Left lobe of liver (tissue), 1 donor: ENCODE measurements around a stretch of chr2.

DNA sequence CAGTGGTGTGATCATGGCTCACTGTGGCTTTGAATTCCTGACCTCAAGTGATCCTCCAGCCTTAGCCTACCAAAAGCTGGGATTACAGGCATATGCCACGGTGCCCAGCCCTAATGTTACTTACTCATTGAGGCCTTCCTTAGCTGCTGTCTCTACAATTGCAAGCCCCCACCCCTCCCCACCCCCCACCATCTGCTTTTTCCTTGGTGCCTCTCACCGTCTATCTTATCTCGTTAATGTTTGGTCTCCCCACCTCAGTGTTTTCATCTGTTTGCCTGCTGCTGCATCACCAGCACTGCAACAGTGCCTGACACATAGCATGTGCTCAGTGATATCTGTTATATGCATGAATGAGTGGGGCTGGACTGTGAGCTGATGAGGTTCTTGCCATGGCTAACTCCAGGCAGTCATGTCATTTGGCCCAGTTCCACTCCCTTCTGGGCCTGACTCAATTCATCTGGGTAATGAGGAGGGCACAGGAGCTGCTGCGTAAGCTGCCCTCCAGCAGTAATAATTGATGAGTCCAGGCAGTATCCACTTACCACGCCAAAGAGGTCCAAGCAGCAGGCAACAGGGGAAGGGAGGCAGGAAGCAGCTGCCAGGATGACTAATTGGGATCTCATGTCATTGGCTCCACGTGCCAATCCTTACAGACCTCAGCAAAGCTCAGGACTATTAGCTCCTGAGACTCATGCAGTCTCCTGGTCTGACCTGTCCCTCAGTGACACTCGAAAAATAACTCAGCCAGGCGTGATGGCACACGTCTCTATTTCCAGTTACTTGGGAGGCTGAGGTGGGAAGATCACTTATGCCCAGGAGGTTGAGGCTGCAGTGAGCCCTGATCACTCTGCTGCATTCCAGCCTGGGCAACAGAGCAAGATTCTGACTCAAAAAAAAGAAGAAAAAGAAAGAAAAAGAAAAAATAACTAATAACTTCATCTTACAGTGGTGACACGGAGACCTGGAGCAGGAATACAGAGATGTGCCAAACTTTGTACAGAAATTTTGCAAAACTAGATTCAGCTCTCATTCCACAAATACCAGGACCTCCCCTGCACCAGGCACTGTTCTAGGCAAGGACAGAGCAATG lies 34.1 kb upstream of the MAT2A start:
- PRO-cap: no peak

- PRO-cap: no peak
Observed at GRCh38 chr2:85540212-85540869, 1.4 kb downstream of the MAT2A start.

DNA sequence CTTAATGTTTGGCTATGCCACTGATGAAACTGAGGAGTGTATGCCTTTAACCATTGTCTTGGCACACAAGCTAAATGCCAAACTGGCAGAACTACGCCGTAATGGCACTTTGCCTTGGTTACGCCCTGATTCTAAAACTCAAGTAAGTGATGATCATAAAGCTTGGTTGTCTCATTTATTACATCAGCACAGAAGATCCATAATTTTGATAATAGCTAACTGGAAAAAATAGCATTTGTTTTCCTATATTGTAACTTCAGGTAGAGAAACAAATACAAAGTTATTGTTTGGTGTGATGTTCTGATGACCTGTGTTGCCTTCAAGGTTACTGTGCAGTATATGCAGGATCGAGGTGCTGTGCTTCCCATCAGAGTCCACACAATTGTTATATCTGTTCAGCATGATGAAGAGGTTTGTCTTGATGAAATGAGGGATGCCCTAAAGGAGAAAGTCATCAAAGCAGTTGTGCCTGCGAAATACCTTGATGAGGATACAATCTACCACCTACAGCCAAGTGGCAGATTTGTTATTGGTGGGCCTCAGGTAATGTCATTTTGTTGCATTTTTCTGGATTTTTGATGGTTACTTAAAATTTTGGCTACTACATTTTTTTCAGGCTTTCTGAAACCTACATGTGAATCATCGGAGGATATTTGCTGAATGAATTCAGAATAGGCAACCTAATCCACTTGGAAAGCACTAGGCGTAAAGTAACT lies 3.0 kb downstream of the MAT2A start:
- PRO-cap: no peak

DNA sequence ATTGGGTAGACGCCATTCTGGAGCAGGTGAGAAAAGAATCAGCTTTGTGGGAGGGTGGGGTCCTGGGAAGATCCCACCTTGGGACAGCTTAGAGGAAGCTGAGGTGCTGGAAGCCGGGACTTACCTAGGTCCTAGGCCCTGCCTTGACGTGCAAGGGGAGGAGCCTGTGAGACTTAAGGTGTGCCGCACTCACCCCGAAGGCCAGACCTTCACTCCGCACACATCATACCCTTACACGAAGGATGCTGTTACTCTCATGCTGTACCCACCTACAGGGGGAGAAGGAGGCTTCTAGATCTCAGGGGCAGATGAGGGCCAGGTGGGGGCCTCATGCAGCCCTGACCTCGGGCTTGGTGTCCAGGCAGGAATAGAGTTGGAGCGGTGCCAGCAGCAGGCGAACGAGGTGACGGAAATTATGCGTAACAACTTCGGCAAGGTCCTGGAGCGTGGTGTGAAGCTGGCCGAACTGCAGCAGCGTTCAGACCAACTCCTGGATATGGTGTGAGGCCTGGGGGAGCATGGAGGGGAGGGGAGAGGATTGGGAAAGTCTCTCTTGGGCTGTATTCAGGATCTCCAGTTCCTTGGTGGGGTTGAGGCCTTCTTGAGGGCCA lies 4.1 kb upstream of the RNF181 start:
- PRO-cap: no peak

DNA sequence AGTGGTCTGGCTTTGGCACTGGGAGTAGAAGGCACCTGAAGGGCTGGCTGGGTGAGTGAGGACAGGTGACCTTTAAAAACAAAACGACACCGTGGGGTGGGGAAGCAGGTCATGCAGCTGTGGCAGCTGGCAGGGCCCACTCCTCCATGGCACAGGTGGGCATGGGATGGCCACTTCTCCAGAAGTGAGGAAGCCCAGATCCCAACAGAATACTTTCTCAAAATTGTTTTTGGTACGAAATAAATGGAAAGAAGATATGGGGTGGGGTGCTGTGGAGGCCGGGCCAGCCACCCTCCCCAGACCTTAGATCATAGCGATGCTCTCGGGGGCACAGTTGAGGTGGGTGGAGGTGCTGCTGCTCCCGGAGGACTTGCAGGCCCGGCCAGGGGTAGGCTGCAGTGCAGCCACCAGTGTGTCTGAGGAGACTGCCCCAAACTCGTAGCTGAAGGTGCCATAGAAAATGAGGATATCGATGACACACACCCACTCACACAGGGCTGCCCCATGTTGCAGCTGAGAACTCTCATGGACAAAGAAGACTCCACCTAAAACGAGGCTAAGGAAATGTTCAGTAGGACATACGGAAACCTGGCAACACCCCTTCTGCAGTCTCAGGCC lies 3.3 kb downstream of the RNF181 start:
- PRO-cap: no peak

DNA sequence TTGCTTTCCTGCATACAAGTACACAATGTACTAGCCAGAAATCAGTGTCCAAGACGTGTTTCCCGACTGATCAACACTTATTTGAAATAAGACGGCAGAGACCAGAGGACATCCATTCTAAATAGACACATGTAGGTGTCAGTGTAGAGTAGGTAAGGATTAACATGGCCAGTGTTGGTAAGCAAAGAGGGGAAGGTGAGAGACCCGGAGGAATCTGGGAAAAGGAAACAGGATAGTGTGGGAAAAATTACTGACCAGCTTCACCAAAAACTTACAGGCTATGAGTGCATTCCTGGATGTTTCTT lies 723 bp upstream of the TMEM150A start:
- PRO-cap: no peak

GRCh38 chr2:85681171-85681951 lies 12.8 kb upstream of the GNLY start:
- PRO-cap: unidirectional peak, minus-strand start at chr2:85681470

DNA sequence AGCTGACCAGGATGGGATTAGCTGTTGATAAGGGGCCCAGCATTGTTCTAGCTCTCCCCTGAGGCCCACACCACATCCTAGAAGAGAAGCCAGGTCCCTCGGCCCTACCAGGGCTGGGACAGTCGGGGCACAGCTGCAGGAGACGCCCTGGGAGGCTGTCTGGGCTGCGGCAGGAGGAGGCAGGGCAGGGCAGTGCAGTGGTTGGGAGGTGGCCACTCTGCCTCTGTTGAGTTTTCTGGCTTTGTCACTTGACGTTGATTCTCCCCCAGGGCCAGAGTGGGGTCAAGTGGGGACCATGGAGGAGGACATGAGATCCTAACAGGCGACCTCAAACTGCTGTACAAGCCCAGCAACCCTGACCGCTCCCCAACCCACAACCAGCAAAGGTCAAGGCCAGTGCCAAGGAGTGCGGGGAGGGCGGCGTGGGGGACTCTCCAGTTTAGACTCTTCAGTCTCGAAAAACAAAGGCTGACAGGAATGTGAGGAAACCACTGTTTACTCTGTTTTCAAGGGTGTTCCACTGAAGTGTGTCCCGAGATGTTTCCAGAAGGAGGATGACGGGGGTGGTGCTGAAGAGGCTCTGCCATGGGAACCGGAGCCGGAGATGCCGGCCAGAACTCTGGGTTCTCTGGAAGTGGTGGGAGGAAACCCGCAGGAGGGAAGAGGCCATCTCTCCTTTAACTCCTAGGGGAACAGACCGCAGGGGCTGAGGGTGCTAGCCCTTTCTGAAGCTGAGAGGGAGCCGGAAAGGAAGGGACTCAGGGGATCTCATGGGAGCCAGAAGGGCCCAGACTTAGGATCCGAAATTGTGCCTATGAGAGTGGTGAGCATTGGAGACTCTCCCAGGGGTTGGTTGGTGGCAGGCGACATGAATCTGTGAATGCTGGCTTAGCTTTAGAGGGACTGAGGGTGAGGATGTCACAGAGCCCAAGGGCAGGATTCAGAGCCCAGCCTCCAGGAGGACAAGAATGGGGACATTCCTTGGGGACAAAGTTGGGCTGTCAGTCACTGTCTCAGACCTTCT lies 17.1 kb downstream of the GNLY start:
- PRO-cap: no peak

DNA sequence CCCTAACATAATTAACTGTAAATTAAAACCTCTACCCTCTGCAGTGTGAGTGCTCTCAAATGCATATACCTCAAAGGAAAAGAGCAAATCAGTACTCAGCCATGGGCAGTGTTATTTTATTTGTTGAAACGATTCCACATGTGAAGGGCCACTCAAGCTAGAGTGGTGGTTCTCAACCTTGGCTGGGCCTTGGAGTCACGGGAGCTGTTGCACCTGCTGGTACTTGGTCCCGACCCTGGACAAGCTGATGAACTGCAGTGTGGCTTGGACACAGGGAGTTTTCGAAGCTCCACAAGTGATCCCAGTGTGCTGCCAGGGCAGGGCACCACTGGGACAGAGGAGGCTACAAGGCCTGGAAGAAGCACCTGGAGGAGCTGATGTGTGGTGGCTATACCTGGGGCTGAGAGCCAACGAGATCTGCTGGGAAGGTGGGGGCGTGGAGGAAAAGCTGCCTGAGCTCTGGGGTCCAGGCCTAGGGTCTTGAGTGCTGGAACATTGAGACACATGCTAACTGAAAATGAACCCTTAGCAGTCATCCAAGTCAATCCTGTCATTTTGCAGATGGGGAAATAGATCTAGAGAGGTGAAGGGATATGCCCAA lies 19.8 kb downstream of the GNLY start:
- PRO-cap: no peak

DNA sequence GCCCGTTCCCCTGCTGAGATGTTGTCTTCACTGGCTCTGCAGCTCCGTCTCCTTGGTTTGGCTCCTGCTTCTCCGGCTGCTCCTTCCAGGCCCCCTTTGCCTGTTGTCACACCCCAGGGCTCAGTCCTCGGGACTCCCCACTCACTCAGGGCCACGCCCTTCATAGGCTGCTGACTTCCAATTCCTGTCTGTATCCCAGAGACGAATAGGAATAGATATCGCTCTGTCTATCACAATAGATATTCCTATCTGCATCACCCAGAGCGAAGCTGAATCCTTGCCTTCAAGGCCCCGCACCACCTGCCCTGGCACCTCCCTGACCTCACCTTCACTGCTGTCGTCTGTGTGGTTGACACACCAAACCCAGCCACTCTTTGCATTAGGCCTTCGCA lies 43.3 kb downstream of the ATOH8 start:
- PRO-cap: no peak

- PRO-cap: unidirectional peak, minus-strand start at chr2:85799303; bidirectional peak, plus-strand start at chr2:85799901, minus-strand start at chr2:85799484
Observed at GRCh38 chr2:85799011-85800123, 45.6 kb downstream of the ATOH8 start.

DNA sequence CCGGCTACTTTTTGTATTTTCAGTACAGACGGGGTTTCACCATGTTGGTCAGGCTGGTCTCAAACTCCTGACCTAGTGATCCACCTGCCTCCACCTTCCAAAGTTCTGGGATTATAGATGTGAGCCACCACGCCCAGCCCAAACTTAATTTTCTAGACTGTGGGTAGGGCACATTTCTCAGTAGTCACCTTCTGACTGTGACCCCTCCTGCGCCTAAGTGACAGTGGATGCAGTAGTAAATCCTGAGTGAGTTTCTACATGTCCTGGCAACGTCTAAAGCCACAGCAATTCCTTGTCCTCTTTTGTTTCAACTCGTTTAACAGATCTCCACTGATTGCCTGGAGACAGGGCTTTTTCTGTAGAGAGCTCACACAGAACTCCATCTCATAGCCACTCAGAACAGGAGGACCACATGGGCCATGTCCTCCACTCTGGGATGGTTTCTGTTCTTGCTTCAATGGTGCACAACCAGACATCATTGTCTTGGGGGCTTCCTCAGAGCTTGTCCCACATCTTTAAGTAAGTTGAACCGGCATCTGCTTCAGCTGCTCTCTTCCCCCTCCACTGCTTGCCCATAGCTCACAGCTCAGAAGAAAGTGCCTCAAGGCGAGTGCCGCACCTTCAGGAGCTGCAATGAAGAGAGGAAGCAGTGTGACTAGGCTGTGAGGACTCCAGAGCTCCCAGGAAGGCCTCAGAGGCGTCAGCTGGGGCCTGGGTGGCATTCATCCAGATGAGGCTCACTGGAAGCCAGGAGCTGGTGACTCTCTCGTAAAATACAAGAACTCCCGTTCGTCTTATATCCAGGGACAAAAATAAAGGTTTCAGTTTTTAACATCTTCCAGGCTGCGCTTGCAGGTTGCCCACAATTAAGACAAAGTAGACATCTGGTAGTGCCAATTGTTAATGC lies 37.5 kb downstream of the ST3GAL5 start:
- PRO-cap: no peak

- PRO-cap: no peak
Observed at GRCh38 chr2:85853540-85854744, 34.8 kb downstream of the ST3GAL5 start.

GRCh38 chr2:85902397-85903167 lies 13.8 kb upstream of the ST3GAL5 start:
- PRO-cap: no peak

- PRO-cap: bidirectional peak, plus-strand start at chr2:85936839, minus-strand start at chr2:85936636
Observed at GRCh38 chr2:85936222-85937126, 47.7 kb upstream of the ST3GAL5 start.

- PRO-cap: no peak
Observed at GRCh38 chr2:85954831-85955730, 66.3 kb upstream of the ST3GAL5 start.

GRCh38 chr2:86223129-86224109 lies 24.2 kb downstream of the MRPL35 start:
- PRO-cap: no peak

DNA sequence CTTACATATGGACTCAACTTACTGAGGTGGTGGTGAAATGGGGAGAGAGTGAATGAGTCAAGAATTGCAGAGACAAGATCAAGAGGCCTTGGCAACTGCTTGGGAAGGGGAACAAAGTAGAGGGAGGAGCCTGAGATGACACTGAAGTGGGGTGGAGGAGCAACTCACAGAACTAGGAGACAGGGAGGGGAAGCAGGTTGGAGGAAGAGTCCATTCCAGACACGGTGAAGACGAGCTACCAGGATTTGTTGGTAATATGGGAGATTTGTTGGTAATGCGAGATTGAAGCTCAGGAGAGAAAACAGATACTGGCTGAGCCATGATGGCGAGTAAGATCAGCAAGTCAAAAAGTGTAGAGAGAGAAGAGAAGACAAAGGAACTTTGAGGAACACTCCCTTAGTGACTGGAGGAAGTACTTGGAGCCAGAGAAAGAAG lies 42.2 kb upstream of the KDM3A start:
- PRO-cap: no peak

DNA sequence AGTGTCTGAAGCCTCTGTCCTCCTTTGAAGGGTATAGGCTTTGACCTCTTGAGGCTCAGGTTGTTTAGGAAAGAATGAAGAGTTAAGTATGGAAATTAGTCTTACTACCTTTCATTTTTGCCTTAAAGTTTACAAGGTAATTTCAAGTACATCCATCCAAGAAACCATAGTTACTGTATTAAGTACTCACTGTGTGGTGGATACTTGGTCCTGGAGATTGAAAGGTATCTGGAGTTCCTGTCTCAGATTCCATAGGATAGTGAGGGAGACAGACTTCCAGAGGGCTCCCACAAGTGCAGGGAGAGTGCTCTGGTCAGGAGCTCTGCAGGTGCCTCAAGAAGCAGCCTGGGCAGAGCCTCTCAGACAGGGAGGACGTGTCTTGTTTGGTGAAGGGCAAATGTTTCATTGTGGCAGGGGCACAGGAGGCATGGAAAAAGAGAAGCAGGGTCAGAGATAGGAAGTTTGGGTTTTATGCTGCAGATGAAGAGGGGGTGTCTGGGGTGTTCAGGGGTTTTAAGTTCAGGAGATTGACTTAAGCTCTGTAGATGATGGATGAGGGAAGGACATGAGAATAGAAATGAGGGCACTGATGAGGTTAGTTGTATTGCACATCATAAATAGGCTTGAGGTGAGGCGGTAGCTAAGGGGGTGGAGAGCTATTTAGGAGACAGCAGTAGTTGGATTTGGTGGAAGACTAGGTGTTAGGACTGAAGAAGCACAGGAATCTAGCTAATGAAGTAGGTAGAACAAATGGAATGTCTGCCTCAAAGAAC lies 17.3 kb downstream of the KDM3A start:
- PRO-cap: no peak

DNA sequence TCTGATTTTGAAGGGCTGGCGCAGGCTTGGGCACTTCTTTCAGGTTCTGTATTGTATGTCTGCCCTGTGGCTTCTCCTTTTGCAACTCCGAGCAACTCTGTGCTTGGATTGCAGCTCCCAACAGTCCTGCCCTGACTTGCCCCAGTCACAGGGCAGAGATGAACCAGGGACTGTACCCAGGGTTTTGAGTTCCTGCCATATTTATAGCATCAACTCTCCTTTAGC lies 31.1 kb upstream of the CD8A start:
- PRO-cap: no peak